GM12878 (cell line): Measurements from ENCODE around the genes BTAF1, KIF11 and NOC3L.

- RAMPAGE, long total RNA: no peak
- RRBS, 2 experiments: under 1 to 1% methylated on average over 30 to 43 of the region's 74 CpGs
CAGE:
- cytosol, long polyA minus RNA: start-site peak on the plus strand at chr10:91923794-91923834, 4,044 reads
- cytosol, long polyA plus RNA: start-site peak on the plus strand at chr10:91923789-91923844, 766 and 711 reads in 2 replicates
- long polyA plus RNA: start-site peak on the plus strand at chr10:91923788-91923836, 1,424 and 1,488 reads in 2 replicates
- nucleolus, long total RNA: start-site peak on the minus strand at chr10:91923654-91923745, 7 reads; start-site peak on the plus strand at chr10:91923769-91923841, 2,155 reads
- nucleus, long polyA plus RNA: start-site peak on the plus strand at chr10:91923768-91923858, 7,598 and 9,374 reads in 2 replicates
- nucleus, long total RNA: no peak
Observed at GRCh38 chr10:91923567-91924618, at the start of gene BTAF1. BTAF1 (plus strand) TSS chr10:91923770.

GRCh38 chr10:91952327-91953357 is 29.1 kb downstream of the BTAF1 start:
- RAMPAGE, long total RNA: no peak
- RRBS, 2 experiments: no CpG with 5 or more reads among the region's 6 CpGs
CAGE:
- cytosol, long polyA minus RNA: no peak
- cytosol, long polyA plus RNA: no peak
- long polyA plus RNA: no peak
- nucleolus, long total RNA: no peak
- nucleus, long polyA plus RNA: no peak
- nucleus, long total RNA: no peak

DNA sequence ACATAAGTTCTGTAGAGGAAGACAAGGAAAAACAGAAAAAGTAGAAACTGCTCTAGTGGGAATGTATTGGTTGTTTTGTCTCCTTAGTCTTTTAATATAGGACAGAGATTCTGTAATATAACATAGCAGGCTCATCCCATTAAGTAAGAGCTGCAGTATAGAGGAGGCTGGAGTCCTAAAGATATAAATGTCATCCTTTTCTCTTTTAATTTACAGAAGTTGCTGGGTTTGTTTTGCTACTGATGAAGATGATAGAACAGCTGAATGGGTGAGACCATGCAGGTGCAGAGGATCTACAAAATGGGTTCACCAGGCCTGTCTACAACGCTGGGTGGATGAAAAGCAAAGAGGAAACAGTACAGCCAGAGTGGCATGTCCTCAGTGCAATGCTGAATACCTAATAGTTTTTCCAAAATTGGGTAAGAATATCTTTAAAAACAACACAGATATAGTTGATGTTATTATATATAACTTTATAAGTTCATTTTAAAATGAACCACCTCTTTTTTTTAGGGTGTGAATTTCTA is 20.0 kb downstream of the MARCHF5 start:
- RAMPAGE, long total RNA: no peak
- RRBS, 2 experiments: no CpG with 5 or more reads among the region's 1 CpG
CAGE:
- cytosol, long polyA minus RNA: no peak
- cytosol, long polyA plus RNA: no peak
- long polyA plus RNA: no peak
- nucleolus, long total RNA: no peak
- nucleus, long polyA plus RNA: no peak
- nucleus, long total RNA: no peak

GRCh38 chr10:92572660-92573023 is 1.3 kb downstream of the IDE start:
- RAMPAGE, long total RNA: no peak
- RRBS, 2 experiments: no CpG with 5 or more reads among the region's 6 CpGs
CAGE:
- cytosol, long polyA minus RNA: no peak
- cytosol, long polyA plus RNA: no peak
- long polyA plus RNA: no peak
- nucleolus, long total RNA: no peak
- nucleus, long polyA plus RNA: no peak
- nucleus, long total RNA: no peak

DNA sequence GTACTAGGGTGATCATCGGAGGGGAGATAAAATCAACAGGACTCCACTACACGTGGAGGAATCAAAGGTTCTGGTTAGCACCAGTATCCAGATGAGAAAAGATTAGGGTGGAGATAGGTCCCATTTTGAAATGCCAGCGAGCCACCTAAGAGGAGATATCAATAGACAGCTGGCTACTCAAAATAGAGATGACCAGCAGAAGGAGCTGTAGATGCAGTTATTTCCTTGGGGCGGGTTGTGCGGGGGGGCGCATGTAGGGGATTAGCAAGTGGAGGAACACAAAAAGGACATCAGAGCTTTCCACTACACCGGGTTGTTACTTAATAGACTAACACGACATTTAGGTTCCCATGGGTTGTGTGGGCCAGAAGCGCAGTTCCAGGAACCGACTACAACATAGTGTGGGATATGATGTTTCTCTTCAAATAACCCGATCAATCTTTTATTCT is 2.2 kb upstream of the KIF11 start:
- RAMPAGE, long total RNA: no peak
- RRBS, 2 experiments: no CpG with 5 or more reads among the region's 11 CpGs
CAGE:
- cytosol, long polyA minus RNA: no peak
- cytosol, long polyA plus RNA: no peak
- long polyA plus RNA: no peak
- nucleolus, long total RNA: no peak
- nucleus, long polyA plus RNA: no peak
- nucleus, long total RNA: no peak

GRCh38 chr10:92591132-92592015 is 1.6 kb upstream of the KIF11 start:
- RAMPAGE, long total RNA: no peak
- RRBS, 2 experiments: under 1 to 2% methylated on average over 9 of the region's 46 CpGs
CAGE:
- cytosol, long polyA minus RNA: no peak
- cytosol, long polyA plus RNA: no peak
- long polyA plus RNA: no peak
- nucleolus, long total RNA: no peak
- nucleus, long polyA plus RNA: no peak
- nucleus, long total RNA: no peak

DNA sequence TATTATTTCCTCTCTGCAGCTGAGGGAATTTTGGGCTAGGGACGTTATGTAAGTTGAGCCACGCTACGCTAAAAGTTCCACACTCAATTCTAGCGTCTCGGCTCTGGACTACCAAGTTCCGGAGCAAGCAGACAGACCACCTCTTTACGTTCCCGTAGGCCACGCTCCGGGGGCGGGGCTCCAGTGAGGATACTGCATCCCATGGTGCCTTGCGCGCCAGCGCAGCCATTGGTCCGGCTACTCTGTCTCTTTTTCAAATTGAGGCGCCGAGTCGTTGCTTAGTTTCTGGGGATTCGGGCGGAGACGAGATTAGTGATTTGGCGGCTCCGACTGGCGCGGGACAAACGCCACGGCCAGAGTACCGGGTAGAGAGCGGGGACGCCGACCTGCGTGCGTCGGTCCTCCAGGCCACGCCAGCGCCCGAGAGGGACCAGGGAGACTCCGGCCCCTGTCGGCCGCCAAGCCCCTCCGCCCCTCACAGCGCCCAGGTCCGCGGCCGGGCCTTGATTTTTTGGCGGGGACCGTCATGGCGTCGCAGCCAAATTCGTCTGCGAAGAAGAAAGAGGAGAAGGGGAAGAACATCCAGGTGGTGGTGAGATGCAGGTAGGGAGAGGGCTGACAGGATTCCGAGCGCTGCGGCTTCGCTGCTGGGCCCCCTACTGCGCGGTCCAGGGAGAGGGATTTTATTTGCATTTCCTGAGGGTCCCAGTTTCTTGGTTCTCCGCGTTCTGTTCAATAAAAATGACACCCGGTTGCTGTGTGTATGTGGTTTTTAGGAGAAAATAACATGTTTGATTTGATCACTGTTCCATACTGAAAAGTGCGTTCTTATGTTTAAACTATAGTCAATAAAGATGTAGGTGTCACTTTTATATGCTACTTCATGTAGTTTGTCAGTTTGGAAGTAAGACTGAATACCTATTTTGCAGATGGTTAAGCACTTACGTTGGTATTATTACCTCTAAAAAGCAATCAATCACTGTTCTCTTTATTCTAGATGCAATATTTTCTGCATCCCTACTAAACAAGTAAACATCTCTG is at the start of gene KIF11:
Gene KIF11, plus strand, starts transcription at position 281 of the 1,041 bp plus-strand sequence.
- RAMPAGE, long total RNA: start-site peak on the plus strand centred at position 296 of the sequence, 122 bp wide, 2,536 and 3,104 reads in 2 replicates
- RRBS, 2 experiments: 1% methylated on average over 27 to 28 of the region's 62 CpGs
CAGE:
- cytosol, long polyA minus RNA: start-site peak on the plus strand centred at position 318 of the sequence, 89 bp wide, 662 reads; start-site peak on the plus strand centred at position 573 of the sequence, 18 bp wide, 56 reads
- cytosol, long polyA plus RNA: start-site peak on the plus strand centred at position 322 of the sequence, 107 bp wide, 563 and 574 reads in 2 replicates
- long polyA plus RNA: no peak
- nucleolus, long total RNA: start-site peak on the plus strand centred at position 306 of the sequence, 65 bp wide, 1,009 reads
- nucleus, long polyA plus RNA: start-site peak on the minus strand centred at position 109 of the sequence, 9 bp wide, 20 and 26 reads in 2 replicates; start-site peak on the plus strand centred at position 318 of the sequence, 101 bp wide, 310 and 673 reads in 2 replicates
- nucleus, long total RNA: start-site peak on the minus strand centred at position 124 of the sequence, 29 bp wide, 113 reads

DNA sequence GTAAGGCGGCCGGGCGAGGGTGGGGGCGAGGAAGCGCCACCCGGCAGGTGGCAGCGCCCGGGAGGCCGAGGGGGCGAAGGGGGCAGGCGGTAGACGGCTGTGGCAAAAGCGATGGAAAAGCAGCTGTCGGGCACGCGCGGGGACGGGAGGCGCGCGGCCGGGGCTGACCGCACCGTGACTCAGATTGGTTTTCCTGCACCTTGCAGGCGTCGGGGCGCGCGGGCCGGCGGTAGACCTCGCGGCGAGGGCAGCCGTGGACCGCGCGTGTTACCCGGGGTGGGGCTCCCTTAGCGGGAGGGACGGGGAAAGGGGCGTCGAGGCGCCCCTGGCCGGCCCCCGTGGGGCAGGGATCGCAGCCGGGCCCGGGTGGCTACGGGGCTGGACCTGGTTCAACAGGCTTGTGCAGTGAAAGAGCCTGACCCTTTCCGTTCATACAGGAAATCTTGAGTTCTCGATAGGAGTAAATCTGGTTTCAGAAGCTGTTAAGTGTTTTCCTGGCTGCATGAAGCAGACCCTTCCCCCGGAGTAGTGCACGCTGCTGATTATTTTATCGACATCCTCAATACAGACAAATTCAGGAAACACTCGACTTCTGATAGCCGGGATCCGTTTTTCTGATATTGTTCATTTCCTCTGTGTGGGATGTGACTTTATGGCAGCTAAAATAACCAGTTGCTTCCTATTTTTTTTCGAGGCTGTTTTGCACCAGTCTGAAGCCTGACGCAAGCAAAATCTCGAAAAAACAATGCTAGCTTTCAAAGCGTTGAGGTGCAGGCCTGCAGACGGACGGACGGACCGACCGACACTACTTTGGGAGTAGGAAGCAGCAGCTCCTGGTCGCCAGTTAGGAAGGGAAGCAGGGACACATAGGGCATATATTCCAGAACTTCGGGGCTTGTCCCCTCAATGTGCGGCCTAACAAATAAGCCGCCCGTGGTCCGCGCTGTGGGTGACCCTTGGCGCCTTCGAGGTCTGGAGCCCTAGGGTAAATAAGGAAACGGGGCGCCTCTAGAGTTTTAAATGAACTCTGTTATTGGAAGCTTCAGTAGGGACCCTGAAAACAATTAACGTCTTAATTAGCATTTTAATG is 938 bp downstream of the HHEX start:
- RAMPAGE, long total RNA: no peak
- RRBS, 2 experiments: 1 to 5% methylated on average over 26 to 38 of the region's 79 CpGs
CAGE:
- cytosol, long polyA minus RNA: no peak
- cytosol, long polyA plus RNA: no peak
- long polyA plus RNA: no peak
- nucleolus, long total RNA: no peak
- nucleus, long polyA plus RNA: no peak
- nucleus, long total RNA: no peak

- RAMPAGE, long total RNA: no peak
- RRBS, 2 experiments: 84 to 91% methylated on average over 25 of the region's 52 CpGs
CAGE:
- cytosol, long polyA minus RNA: no peak
- cytosol, long polyA plus RNA: no peak
- long polyA plus RNA: no peak
- nucleolus, long total RNA: no peak
- nucleus, long polyA plus RNA: no peak
- nucleus, long total RNA: no peak
Observed at GRCh38 chr10:92695849-92696587, 6.3 kb downstream of the HHEX start.

GRCh38 chr10:92747468-92748134 is 57.8 kb downstream of the HHEX start:
- RAMPAGE, long total RNA: no peak
- RRBS, 2 experiments: no CpG with 5 or more reads among the region's 4 CpGs
CAGE:
- cytosol, long polyA minus RNA: no peak
- cytosol, long polyA plus RNA: no peak
- long polyA plus RNA: no peak
- nucleolus, long total RNA: no peak
- nucleus, long polyA plus RNA: no peak
- nucleus, long total RNA: no peak

DNA sequence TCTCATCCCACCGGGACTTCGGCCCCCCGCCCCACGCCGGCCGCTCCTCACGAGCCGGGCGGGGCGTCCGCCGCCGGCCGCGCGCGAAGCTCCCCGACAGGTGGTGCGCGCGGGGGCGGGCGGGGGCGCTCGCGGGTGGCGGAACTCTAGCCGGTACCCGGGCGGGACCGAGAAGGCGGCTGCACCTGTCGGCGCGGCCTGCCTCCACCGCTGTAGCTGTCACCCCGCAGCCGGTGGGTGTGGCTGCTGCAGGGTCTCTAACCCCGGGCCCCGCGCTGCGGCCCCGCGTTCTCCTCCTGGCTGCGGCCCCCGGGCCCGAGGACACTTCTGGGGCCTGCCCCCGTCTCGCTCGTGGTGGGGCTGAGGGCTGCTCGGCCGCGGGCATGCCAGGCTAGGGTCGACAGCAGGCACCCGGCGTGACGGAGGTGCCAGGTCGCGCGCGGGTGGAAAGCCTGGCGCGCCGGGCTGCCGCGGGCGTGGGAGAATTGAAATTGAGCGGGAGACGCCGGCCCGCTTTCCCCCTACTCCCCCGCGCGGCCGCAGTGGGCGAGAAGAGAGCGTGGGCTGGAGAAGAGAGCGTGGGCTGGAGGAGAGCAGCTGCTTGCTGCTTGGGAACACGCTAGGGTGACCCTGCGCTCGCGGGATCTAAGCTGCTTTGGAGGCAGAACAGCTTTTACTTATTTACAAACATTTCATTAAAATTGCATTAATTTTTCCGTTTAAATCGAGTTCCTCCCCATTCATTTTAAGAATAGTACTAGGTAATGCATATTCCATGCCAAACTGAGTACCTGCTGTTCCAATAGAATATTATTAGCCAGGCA is 534 bp downstream of the EXOC6 start:
- RAMPAGE, long total RNA: no peak
- RRBS, 2 experiments: under 1 to 1% methylated on average over 33 to 51 of the region's 84 CpGs
CAGE:
- cytosol, long polyA minus RNA: no peak
- cytosol, long polyA plus RNA: no peak
- long polyA plus RNA: no peak
- nucleolus, long total RNA: no peak
- nucleus, long polyA plus RNA: no peak
- nucleus, long total RNA: no peak

DNA sequence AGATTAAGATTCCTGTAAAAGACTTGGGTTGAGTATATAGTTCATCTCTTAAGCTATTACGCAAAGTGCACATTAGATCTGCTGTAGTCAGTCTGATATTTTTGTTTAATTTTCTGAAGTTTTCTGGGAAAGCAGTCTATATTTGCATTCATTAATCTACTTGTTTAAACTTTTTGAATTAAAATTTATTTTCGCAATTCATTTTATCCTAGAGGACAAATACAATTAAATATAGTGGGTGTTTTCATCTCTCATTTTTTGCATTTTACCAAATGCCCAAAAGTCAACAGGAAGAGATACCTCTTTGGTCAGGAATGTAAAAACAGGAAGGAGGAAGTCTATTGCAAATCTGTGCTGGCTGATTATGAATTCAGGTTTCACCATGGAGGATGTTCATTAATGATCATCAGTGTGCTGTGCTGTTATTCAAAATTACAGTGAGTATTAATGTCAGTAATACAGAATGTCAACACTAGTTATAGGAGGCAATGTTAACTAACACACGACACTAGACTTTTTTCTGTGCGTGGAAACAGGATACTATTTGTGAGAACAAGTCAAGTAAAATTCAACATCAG is 24.6 kb downstream of the EXOC6 start:
- RAMPAGE, long total RNA: no peak
- RRBS, 2 experiments: no CpG with 5 or more reads among the region's 4 CpGs
CAGE:
- cytosol, long polyA minus RNA: no peak
- cytosol, long polyA plus RNA: no peak
- long polyA plus RNA: no peak
- nucleolus, long total RNA: no peak
- nucleus, long polyA plus RNA: no peak
- nucleus, long total RNA: no peak

- RAMPAGE, long total RNA: no peak
- RRBS, 2 experiments: 77% methylated on average over 3 of the region's 33 CpGs; no CpG with 5 or more reads in 1 of the 2 experiments
CAGE:
- cytosol, long polyA minus RNA: no peak
- cytosol, long polyA plus RNA: no peak
- long polyA plus RNA: no peak
- nucleolus, long total RNA: no peak
- nucleus, long polyA plus RNA: no peak
- nucleus, long total RNA: no peak
Observed at GRCh38 chr10:93060270-93060609, 358 bp upstream of the CYP26C1 start.

- RAMPAGE, long total RNA: no peak
- RRBS, 2 experiments: no CpG with 5 or more reads among the region's 19 CpGs
CAGE:
- cytosol, long polyA minus RNA: no peak
- cytosol, long polyA plus RNA: no peak
- long polyA plus RNA: no peak
- nucleolus, long total RNA: no peak
- nucleus, long polyA plus RNA: no peak
- nucleus, long total RNA: no peak
Observed at GRCh38 chr10:93437269-93438190, 44.6 kb downstream of the MYOF start.

DNA sequence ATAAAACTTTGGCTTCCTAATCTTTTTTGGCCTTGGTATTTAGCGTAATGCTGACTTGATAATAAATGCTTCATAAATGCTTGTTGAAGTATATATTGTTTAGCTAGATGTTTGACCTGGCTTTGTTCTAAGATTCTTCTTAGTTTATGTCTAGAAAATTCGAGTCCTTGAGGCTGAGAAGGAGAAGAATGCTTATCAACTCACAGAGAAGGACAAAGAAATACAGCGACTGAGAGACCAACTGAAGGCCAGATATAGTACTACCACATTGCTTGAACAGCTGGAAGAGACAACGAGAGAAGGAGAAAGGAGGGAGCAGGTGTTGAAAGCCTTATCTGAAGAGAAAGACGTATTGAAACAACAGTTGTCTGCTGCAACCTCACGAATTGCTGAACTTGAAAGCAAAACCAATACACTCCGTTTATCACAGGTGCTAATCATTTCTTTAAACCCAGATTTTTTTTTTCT is 6.6 kb downstream of the CEP55 start:
- RAMPAGE, long total RNA: no peak
- RRBS, 2 experiments: no CpG with 5 or more reads among the region's 7 CpGs
CAGE:
- cytosol, long polyA minus RNA: no peak
- cytosol, long polyA plus RNA: start-site peak on the plus strand centred at position 311 of the sequence, 13 bp wide, 83 and 115 reads in 2 replicates
- long polyA plus RNA: start-site peak on the plus strand centred at position 312 of the sequence, 11 bp wide, 130 and 132 reads in 2 replicates
- nucleolus, long total RNA: no peak
- nucleus, long polyA plus RNA: no peak
- nucleus, long total RNA: no peak

DNA sequence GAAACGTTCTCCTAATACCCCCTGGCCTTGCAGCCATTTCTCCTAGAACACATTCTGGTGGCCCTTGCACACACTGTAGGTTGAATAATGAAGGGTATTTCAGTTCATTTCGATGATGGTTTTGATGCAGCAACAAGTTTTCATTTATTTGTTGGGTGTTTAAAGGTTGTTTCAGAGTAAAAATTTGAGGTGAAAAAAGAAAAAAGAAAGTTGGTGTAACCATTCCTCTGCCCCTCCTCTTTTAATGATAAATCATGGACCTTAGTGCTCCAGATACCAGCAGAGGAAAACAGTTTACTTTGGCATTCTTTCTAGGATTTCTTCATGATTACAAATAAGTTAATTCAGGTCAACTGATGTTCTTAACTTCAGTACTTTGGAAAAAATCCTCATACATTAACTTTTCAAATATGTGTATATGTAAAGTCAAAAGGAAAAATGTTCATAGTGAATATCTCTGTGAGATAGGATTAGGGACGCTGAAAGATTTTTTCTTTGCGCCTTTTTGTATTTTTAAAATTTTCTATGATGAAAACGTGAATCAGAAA is 2.0 kb upstream of the RBP4 start:
- RAMPAGE, long total RNA: no peak
- RRBS, 2 experiments: no CpG with 5 or more reads among the region's 5 CpGs
CAGE:
- cytosol, long polyA minus RNA: no peak
- cytosol, long polyA plus RNA: no peak
- long polyA plus RNA: no peak
- nucleolus, long total RNA: no peak
- nucleus, long polyA plus RNA: no peak
- nucleus, long total RNA: no peak

GRCh38 chr10:94358033-94359321 is 4.3 kb downstream of the NOC3L start:
- RAMPAGE, long total RNA: no peak
- RRBS, 2 experiments: no CpG with 5 or more reads among the region's 12 CpGs
CAGE:
- cytosol, long polyA minus RNA: start-site peak on the minus strand at chr10:94358282-94358292, 34 reads
- cytosol, long polyA plus RNA: no peak
- long polyA plus RNA: no peak
- nucleolus, long total RNA: no peak
- nucleus, long polyA plus RNA: no peak
- nucleus, long total RNA: no peak

GRCh38 chr10:94362018-94363371 is at the start of gene NOC3L:
NOC3L (minus strand) TSS chr10:94362939.
- RAMPAGE, long total RNA: start-site peak on the minus strand at chr10:94362899-94362951, 143 and 351 reads in 2 replicates
- RRBS, 2 experiments: 1 to 2% methylated on average over 24 to 25 of the region's 62 CpGs
CAGE:
- cytosol, long polyA minus RNA: start-site peak on the minus strand at chr10:94362945-94362954, 65 reads
- cytosol, long polyA plus RNA: start-site peak on the minus strand at chr10:94362903-94362945, 507 and 360 reads in 2 replicates
- long polyA plus RNA: start-site peak on the minus strand at chr10:94362906-94362942, 343 and 198 reads in 2 replicates
- nucleolus, long total RNA: start-site peak on the minus strand at chr10:94362469-94362675, 91 reads; start-site peak on the minus strand at chr10:94362901-94362945, 1,319 reads
- nucleus, long polyA plus RNA: start-site peak on the minus strand at chr10:94362894-94362960, 1,228 and 1,723 reads in 2 replicates
- nucleus, long total RNA: no peak

DNA sequence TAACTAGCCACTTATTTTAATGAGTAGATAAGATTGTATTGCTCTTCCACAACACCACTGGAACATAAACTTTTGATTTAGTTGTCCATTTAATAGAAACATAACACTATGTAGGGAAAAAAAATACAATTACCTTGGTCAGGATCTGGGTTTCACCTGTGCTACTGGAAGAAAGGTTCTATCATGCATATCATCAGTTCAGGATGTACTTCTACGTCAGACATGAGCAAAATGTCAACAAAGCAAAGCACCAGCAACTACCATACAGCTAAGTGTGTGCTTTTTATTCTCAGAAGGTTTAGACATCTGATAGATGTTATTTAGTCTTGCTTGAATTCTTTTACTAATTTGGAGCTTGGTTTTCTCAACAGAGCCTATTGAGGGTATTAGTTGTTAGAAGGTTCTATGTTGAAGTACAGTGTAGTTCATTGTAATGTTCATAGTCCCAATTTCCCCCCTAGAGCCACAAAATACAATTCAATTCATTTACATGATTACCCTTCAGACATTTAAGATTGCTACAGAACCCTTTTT is 13.7 kb downstream of the TBC1D12 start:
- RAMPAGE, long total RNA: no peak
- RRBS, 2 experiments: no CpG with 5 or more reads among the region's 1 CpG
CAGE:
- cytosol, long polyA minus RNA: no peak
- cytosol, long polyA plus RNA: no peak
- long polyA plus RNA: no peak
- nucleolus, long total RNA: no peak
- nucleus, long polyA plus RNA: no peak
- nucleus, long total RNA: no peak